Placental epithelial cell (primary cell): ENCODE results near the genes PTPN20, SYT15B and NPY4R2.

- CAGE, long polyA plus RNA: no peak
Measured at GRCh38 chr10:46911152-46911552, at the start of gene PTPN20. PTPN20 (plus strand) TSS chr10:46911428.

- CAGE, long polyA plus RNA: no peak
Measured at GRCh38 chr10:47330531-47331128, 8.4 kb downstream of the GDF2 start.

DNA sequence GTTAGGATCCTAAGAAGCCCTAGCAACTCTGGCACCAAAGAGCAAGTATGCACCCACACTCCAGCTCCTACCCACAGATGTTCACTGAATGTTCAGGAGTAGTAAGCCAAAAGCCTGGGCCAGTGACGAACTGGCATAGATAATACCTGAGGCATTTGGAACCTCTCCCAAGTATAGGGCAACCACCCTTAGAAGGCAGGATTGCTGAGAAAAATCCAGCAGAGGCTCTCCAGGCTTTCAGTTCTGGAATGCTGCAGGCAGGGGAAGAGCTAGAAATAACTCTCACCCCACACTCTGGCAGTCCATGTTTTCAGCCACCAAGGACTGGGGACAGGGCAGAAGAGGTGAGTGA, 90.3 kb downstream of the SYT15B start:
- CAGE, long polyA plus RNA: no peak

GRCh38 chr10:47763038-47763609, at the start of gene SYT15B:
SYT15B (minus strand) TSS chr10:47763592.
- CAGE, long polyA plus RNA: no peak

DNA sequence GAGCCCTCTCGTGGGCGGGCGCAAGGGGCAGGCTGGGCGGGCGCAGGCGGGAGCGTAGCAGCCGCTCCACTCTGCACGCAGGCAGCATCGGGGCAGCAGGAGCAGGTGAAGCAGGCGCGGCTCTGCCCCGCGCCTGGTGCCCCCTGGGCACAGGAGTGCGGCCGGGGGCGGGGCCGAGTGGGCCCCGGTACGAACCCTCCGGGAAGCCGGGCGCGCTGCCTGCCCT, at the start of gene NPY4R2:
TSS of gene NPY4R2 (plus strand) at position 69 of the 226 bp plus-strand sequence.
- CAGE, long polyA plus RNA: no peak

- CAGE, long polyA plus RNA: no peak
Measured at GRCh38 chr10:48287563-48288611, 13.4 kb upstream of the FRMPD2 start.

DNA sequence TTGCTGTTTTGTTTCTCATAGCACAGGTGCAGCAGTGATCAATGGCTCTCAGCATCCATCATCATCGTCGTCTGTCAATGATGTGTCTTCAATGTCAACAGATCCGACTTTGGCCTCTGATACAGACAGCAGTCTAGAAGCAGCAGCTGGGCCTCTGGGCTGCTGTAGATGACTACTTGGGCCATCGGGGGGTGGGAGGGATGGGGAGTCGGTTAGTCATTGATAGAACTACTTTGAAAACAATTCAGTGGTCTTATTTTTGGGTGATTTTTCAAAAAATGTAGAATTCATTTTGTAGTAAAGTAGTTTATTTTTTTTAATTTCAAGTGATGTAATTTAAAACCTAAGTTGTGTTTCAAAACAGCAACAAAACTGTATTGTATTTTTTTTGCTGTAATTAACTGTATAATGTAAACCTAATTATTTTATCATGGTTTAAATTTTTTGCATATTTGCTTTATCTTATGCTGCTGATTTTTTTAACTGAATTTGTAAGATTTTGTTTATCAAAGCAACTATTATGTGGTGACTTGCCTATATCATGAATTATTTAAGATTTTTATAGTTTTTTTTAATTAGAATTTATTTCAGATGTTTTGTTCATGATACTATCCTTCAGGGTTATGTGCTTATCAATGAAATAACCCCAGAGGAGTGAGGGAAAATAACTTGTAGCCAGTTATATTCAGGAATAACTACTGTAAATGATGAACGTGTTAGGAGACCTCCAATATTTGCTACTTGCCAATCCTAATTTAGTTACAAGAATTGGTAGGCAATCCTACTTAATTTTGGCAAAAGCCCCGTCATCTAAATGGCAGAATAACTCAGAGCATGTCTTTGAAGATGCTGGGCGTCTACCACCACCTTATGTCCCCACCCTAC, 128.6 kb downstream of the MAPK8 start:
- CAGE, long polyA plus RNA: no peak

DNA sequence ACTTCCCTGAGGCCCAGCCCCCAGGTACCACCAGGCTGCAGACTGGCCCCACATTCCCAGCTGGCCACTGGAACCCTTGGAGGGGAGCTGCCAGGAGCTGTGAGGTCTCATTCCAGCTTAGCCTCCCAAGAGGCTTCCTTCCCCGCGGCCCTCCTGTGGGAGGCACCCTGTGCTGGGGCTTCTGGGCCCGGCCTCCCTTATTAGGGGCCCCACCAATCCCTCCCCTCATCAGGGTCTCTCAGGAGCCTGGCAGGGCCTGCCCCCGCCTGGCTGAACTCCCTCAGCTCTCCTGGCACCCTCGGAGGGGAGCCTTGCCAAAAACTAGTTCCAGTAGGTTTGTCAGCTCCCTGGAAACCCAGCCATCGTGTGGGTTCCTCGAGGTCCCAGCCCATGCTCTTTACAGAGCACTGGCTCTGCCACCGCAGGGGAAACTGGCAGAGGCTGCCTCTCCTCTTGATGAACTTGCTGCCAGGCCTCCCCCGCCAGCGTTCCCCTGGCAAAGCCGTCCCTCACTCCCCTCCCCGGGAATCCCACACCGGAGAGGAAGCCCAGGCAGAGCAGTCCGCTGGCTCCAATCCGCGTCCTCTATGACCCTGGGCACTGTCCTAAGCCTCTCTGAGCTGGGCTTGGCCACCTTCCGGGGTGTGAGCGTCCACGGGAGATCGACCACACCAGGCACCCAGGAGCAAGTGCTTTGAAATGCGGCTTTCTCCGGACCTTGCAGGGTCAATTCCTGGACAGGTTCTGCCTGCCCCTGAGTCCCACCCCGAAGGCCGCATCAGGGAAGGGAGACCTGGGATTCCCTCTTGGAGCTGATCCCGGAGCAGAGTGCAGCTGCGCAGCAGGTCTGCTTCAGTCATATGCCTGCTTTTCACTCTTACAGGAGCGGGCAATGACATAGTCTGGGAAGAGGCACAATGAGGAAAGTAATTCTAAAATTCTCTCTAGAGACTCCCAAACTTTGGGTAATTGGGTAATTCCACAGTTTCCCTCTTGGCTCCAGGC, 139.7 kb downstream of the ARHGAP22 start:
- CAGE, long polyA plus RNA: no peak

DNA sequence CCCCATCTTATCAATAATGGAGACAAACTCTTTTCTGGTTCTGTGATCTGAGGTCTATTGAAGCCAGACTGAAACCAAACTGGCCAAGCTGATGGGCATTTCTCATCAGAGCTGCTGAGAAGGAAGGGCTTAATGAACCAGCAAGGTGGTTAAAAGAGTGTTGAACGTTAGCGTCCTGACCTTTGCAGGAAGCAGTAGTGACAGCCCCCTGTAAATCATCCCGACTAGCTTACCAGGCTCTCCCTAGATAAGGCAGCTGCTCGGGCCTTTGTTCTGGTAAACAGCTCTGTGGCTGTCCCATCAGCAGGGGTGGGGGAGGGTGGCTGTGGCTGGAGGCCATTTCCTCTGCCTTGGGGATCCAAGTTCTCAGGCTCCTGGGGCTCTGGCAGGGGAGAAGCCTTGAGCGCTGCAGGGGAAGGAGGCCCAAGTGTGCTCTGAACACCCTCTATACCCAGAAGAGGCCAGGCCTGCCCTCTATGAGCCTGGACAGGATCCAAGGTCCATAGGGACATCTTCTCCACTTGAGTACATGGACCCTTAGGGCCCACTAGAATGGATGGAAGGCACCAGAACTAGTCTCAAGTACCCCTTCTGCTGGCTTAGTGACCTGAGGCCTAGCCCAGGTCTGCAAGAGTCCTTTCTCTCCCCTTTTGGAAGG, 134.7 kb downstream of the ARHGAP22 start:
- CAGE, long polyA plus RNA: no peak

DNA sequence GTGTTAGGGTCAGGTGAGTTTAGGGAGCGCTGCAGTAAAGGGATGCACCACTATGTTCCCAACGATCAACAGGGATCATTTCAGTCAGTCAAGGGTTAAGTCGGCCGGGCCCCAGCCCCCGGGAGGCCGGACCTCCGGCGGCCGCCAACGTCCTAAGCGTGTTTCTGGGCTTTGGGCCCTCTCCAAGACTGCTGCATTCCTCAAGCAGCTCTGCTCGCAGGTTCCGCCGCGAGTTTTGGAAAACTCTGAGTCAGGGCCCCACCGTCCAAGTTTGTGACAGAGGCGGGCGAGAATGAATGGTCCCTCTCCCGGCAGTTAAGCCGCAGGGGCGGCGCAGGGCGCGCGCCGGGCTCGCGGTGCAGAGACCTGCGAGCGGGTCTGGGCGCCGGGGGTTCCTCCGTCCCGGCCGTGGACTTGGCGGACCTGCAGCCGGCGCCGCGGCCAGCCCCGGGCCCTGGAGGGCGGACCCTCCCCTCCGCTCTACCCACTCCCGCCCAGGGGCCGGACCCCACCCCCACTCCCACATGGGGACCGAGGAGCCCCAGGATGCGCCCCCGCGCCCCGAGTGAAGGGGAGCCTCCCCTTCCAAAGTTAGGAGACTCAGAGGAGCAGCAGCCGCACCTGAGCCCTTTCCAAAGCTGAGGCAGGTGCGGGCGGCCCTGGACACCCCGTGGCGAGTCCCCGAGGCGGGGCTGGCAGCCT, 81.4 kb downstream of the ARHGAP22 start:
- CAGE, long polyA plus RNA: no peak

GRCh38 chr10:49419019-49419528, 23.2 kb upstream of the DRGX start:
- CAGE, long polyA plus RNA: no peak

GRCh38 chr10:49760420-49761369, 1.4 kb downstream of the OGDHL start:
- CAGE, long polyA plus RNA: no peak

GRCh38 chr10:49837066-49837389, 74.9 kb upstream of the OGDHL start:
- CAGE, long polyA plus RNA: no peak

DNA sequence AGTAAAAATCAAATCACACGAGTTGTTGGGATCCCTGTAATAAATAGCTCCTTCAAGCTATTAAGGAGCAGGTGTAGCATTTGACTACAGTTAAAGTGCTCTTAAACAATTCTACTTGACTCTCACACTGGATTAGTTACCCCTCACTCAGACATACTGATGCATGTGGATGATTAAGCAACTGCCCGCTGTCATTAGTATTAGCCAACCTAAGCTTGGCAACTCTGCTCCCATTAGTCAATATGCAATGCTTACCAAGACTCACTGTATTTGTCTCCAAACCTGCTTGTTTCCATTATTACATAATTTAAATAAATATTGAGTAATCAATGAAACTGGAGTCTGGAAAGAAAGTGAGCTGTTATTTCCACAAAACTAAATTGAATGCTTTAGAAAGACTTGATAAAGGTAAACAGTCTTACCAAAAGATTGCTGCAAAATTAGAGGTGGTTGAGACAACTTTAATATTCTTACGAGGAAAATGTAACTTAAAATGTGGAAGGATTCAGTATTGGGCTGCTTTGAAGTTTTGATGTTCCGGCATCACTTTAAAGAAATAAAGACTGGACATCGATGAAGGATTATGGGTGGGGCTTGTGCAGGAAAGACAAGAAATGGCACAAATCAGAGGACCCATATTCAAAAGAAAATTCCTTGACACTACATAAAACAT, 144.1 kb upstream of the ASAH2 start:
- CAGE, long polyA plus RNA: no peak

- CAGE, long polyA plus RNA: no peak
Measured at GRCh38 chr10:50396845-50397557, 145.7 kb upstream of the ASAH2 start.

GRCh38 chr10:50415625-50416412, 164.5 kb upstream of the ASAH2 start:
- CAGE, long polyA plus RNA: no peak

DNA sequence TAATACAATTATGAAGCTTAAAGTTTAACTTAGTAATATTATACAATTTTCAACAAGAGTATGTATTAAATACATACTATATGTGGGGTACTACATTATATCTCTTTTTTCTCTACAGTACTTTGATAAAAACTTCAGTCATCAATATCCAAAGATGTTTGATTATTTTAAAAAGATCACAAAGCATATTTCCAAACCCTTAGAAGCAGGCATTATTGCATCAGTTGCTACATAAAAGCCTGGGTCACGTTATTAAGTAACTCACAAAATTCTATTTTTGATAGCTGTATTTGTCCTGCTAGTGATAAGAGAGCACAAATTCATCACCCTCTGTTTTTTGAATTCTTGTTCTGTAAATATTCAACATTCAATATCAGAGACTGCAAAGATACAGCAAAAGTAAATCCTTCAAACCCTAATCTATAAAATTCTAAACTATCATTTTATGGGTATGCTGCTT, 30.0 kb downstream of the A1CF start:
- CAGE, long polyA plus RNA: no peak

DNA sequence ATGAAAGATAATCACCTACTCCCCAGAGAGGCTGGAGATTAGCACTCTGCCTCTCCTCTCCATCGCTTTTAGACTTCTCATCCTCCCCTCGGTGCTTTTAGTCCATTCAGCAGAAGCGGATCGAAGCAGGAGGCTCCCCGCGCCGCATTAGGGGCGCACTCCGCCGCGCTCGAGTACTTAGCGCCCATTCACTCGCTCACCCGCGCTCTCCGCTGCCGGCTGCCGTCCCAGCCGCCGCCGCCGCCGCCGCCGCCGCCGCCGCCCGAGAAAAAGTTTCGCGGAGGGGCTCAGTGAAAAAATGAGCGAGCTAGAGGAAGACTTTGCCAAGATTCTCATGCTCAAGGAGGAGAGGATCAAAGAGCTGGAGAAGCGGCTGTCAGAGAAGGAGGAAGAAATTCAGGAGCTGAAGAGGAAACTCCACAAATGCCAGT, 83.2 kb upstream of the PRKG1 start:
- CAGE, long polyA plus RNA: no peak

GRCh38 chr10:50992235-50992655, 82.0 kb upstream of the PRKG1 start:
- CAGE, long polyA plus RNA: no peak

DNA sequence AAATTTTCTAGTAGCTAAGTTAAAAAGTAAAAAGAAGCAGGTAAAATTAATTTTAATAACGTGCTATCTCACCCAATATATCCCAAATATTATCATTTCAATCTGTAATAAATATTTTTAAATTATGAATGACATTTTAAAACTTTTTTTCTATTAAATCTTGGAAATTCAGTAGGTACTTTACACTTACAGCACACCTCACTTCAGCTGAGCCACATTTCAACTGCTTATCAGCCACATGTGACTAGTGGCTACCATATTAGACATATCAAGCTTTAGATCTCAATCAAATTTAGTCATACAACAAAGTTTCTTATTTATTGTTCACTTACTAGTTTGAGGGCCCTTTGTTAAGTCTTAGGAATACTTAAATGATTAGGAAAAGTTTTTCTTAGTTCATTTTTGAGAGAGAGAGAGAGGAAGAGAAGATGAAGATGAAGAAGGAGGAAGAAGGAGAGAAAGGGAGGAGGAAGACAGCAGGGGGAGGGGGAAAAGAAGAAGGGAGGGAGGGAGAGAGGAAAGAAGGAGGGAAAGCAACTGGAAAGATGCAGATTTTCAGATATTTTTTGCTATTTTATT, 98.8 kb downstream of the CSTF2T start:
- CAGE, long polyA plus RNA: no peak